Neural cell (in vitro differentiated cells): ENCODE data around the gene TECPR2.

- RAMPAGE, long total RNA = no peak
Observed at GRCh38 chr14:101518651-101519295, 242.7 kb upstream of the PPP2R5C start.

GRCh38 chr14:101584547-101584887, 177.0 kb upstream of the PPP2R5C start:
- RAMPAGE, long total RNA = no peak

- RAMPAGE, long total RNA = no peak
Observed at GRCh38 chr14:101596392-101596690, 165.2 kb upstream of the PPP2R5C start.

- RAMPAGE, long total RNA = no peak
Observed at GRCh38 chr14:101599168-101599367, 162.4 kb upstream of the PPP2R5C start.

DNA sequence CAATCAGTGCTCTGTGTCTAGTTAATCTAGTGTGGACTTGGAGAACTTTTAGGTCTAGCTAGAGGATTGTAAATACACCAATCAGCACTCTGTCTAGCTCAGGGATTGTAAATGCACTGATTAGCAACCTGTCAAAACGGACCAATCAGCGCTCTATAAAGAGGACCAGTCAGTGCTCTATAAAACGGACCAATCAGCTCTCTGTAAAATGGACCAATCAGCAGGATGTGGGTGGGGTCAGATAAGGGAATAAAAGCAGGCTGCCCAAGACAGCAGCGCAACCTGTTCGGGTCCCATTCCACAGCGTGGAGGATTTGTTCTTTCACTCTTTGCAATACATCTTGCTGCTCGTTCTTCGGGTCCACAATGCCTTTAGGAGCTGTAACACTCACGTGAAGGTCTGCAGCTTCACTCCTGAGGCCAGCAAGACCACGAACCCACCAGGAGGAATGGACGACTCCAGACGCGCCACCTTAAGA, 71.7 kb upstream of the PPP2R5C start:
- RAMPAGE, long total RNA = no peak

GRCh38 chr14:101732166-101732566, 29.3 kb upstream of the PPP2R5C start:
- RAMPAGE, long total RNA = no peak

DNA sequence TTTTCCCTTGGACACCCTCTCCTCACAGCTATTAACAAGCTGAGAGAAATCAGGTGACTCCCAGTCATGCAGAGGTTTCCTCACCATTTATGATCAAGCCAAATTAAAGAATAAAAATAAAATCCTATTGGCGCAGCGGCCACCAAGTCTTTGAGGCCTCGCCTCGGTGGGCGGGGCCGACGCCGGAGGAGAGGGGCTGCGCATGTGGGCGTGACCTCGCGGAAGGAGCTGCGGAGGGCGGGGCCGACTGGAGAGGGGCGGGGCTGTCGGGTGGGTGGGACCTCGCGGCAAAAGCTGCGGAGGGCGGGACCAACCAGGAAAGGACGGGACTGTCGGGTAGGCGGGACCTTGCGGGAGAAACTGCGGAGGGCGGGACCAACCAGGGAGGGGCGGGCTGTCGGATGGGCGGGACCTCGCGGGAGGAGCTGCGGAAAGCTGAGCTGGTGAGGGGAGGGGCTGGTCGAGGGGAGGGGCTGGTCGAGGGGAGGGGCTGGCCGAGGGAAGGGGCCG, 1.2 kb upstream of the PPP2R5C start:
- RAMPAGE, long total RNA = no peak

- RAMPAGE, long total RNA = no peak
Observed at GRCh38 chr14:101832926-101833508, 71.5 kb downstream of the PPP2R5C start.

GRCh38 chr14:101842168-101842508, 80.6 kb downstream of the PPP2R5C start:
- RAMPAGE, long total RNA = no peak

DNA sequence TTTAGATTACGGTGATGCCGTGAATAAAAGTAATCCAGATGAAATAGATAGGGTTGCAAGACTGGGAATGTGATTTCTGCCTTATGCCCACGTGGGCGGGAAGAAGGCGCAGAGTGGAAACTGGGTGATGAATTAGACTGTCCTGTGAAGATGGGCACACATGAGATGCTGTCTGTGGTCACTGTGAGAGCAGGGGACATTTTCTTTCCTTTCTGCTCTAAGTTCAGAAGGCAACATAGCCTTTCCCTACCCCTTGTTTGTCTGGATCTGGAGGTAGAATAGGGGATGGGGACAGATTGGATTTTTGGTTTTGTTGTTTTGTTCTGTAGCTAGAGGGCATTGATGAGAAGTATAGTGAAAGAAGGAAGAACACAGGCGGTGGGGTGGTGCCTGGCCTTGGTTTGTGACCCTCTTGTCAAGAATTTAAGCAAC, 97.8 kb downstream of the PPP2R5C start:
- RAMPAGE, long total RNA = no peak

DNA sequence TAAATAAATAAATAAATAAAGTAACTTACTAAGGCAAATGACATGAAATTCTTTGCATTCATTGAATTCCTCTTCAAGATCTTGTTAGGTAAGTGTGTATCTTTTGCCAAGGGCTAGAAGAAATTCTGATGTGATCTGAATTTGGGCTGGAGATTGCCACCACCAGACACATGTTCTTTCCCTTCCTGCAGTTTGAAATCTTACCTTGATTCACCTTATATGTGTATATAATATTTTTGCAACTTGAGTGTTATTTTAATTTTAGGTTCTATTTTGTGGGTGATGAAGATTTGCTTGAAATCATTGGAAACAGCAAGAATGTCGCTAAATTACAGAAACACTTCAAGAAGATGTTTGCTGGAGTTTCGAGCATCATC, 39.9 kb downstream of the DYNC1H1 start:
- RAMPAGE, long total RNA = no peak

DNA sequence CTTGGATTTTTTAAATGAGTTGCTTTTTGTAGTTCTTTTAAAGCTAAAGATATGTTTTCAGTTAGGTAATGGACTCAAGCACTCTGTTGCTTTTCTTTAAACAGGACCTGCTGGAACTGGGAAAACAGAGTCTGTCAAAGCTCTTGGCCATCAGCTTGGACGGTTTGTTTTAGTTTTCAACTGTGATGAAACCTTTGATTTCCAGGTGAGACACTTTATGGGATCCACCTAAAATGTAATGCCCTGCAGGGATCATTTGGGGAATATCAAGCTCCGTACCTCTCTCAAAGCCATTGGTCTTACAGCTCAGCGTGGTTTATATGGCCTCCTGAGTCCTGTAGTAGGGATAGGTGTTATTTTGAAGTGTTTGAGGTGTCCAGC, 42.5 kb downstream of the DYNC1H1 start:
- RAMPAGE, long total RNA = no peak

GRCh38 chr14:102063050-102063507, 23.8 kb downstream of the HSP90AA1 start:
- RAMPAGE, long total RNA = no peak

DNA sequence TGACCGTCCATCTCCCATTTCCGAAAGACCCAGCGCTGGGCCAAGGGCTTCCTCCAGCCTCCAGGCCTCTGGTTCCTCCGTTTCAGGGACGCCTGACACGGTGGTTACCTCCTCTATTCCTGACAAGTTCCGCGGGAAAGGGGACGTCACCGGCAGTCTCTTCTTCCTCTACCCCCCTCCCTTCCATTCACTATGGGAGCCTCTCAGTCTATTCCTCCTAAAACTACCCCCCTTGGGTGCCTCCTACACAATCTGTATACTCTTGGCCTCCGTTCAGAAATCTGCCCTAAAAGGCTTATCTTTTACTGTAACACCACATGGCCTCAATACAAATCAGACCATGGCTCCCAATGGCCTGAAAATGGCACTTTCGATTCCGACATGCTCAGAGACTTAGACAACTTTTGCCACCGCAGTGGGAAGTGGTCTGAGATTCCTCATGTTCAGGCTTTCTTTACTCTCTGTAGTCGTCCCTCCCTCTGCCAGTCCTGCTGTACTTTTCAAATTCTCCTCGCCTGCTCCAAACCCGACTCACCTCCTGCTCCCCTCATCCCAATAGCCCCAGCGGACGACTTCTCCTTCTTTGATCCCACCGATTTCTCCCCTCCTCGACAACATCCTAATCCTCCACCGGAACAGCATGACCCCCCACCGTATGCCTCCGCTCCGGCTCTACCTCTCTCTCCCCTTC, 70.4 kb downstream of the MOK start:
- RAMPAGE, long total RNA = no peak

DNA sequence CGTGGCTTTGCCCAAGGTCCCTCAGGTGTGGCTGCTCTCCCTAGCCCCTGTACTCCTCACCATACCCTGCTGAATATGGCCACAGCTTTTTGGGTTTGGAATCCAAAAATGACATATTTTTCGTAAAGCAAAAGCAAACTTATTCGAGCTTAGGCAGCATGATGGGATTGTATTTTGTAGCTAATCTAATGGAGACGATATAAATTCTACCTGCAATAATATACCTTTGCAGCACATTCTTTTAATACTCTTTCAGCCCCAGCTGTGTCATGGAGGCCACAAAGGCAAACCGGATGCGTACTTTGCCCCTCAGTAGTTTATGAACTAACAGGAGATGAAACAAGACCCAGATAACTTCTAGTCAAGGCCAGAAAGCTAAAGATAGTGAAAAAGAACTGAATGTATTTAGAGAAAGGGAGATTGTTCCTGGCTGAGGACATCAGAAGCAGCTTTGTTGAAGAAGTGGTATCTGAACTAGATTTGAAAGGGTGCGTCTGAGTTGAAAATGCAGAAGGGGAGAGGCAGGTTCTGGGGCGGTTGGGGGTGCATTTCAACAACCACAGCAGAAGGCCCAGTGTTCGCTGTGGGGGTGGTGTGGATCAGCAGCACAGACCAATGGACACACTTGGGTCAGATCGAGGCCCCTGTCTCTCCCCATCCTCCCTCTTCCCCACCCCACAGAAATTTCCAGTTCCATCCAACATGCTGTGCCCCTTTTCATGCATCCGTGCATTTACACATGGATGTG, 2.0 kb downstream of the ZNF839 start:
- RAMPAGE, long total RNA = no peak

GRCh38 chr14:102362774-102364060, at the start of gene TECPR2:
TECPR2 (plus strand) TSS chr14:102362941.
- RAMPAGE, long total RNA = start-site peak on the minus strand at chr14:102362869-102362894, 349 and 639 reads in 2 replicates

DNA sequence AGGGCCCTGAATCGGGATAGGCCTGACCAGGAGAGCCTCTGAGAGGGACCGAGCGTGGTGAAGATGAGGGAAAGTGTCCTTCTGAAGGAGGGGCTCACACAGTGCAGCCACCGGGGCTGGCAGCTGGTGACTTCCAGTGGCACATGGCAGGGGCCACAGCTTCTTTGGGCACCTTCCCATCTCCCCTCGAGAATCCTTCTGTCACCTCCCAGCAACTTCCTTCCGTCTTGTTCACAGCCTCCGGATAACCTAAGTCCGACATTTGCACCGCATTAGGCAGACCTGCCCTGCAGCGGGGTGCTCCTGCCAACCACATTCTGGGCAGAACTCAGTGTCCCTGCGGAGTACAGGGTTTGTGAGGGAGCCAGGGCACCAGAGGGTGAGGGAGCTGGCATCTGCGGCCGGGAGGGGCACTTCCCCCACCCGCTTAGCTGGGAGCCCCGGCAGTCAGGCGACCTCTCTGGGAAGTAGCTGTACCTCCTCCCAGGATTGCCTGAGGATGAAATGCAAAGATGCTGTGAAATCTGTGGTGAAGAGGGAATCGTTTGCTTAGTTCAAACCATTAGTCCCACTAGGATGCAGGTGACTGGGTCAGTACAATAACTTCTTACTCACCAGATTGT, 58.7 kb downstream of the ANKRD9 start:
- RAMPAGE, long total RNA = no peak

DNA sequence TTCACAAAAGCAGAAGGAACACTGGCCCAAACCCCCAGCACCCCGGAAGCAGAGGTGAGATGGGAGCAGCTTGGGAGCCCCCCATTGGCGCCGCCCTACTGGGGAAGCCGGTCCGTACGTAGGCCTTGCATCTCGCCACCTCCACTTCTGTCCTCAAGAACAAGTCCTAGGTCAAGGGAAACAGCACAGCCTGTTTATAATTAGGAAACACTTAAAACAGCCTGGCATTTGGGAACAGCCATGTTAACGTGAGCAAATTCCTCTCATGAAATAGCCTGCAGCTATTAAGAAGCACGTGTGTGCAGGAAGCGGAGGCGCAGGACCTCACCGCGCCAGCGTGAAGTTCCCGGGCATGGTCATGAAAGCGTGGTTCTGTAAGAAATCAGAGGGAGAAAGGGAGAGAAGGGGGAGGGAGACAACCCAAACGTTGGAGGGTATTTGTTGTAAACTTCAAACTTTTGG, 7.7 kb downstream of the ANKRD9 start:
- RAMPAGE, long total RNA = no peak

GRCh38 chr14:102517158-102517970, 7.8 kb upstream of the ANKRD9 start:
- RAMPAGE, long total RNA = no peak

DNA sequence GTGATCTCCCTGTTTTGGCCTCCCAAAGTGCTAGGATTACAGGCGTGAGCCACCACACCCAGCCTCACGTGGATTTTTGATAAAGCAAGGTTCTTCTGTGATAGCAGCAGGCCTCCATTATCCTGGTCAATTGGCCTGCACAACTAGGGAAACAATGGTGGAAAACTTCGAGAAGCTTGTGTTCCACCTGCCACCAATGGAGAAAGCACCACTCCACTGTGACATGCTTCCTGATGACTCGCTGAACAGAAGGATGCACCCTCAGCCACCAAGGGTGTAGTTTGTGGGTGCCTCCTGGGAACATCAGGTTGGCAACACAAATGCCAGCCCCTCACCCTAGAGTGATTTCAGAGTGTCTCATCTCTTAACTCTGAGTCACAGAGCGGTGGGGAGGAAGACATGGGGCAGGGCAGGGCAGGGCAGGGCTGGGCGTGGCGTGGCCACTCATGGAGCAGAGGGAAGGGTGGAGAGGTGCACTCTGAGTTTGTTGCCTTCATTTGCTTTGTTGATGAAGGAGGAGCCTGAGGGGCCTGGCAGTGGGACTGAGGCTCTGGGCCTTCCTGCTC, 17.8 kb upstream of the ANKRD9 start:
- RAMPAGE, long total RNA = no peak